Ishikawa (cell line): Measurements from ENCODE around the genes AOC1 and CDK5.

GRCh38 chr7:150676653-150677048, 8.9 kb upstream of the GIMAP2 start:
- RRBS, result no CpG with 5 or more reads among the region's 2 CpGs

- RRBS, result no CpG with 5 or more reads among the region's 2 CpGs
Observed at GRCh38 chr7:150739356-150739753, 2.1 kb downstream of the GIMAP5 start.

DNA sequence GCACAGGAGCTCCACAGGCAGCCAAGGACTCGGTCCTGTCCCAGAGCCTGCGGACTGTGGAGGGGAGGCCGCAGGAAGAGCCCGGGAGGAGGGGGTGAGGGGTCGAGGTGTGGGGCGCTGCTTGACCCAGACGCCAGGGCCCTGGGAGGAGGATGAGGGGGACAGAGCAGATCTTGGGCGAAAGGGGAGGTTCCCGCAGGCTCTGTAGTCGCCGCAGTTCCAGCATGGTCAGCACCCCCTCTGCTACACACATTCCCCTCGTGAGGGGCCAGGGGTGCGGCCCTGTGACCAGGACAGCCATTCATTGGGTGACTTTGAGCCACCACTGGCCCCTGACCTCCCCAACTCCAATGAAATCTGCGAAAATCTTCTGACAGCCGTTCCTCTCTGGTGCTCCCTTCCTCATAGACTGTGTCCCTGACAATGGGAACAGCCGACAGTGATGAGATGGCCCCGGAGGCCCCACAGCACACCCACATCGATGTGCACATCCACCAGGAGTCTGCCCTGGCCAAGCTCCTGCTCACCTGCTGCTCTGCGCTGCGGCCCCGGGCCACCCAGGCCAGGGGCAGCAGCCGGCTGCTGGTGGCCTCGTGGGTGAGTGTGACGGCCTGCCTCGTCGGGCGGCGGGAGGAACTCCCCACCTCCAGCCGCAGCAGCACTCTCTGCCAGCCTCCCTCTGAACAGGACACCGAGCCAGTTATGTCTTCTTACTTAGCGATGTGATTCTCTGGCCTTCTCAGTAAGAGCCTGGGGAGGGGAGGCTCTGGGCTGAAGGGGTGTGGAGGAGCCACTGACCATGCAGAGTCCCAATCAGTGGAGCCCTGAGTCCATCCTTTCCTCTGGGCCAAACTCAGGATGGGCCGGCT, 793 bp downstream of the TMEM176A start:
- RRBS, result 37% methylated on average over 8 of the region's 32 CpGs

- RRBS, result no CpG with 5 or more reads among the region's 6 CpGs
Observed at GRCh38 chr7:150852328-150852695, at the start of gene AOC1. AOC1 (plus strand) TSS chr7:150852517.

DNA sequence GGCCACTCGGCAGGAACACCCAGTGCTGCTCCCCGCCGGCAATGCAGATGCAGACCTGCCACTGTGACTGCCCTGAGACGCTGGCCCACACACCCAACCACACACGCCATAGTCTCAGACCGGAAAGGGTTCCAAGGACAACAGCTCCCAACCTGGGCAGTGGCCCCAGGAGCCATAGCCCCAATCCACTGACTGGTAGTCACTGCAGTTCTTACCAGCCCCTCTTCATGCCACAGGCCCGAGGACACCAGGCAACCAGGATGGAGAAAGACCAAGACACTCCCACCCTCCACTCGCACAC, 25.1 kb downstream of the KCNH2 start:
- RRBS, result 89% methylated on average over 5 of the region's 8 CpGs

DNA sequence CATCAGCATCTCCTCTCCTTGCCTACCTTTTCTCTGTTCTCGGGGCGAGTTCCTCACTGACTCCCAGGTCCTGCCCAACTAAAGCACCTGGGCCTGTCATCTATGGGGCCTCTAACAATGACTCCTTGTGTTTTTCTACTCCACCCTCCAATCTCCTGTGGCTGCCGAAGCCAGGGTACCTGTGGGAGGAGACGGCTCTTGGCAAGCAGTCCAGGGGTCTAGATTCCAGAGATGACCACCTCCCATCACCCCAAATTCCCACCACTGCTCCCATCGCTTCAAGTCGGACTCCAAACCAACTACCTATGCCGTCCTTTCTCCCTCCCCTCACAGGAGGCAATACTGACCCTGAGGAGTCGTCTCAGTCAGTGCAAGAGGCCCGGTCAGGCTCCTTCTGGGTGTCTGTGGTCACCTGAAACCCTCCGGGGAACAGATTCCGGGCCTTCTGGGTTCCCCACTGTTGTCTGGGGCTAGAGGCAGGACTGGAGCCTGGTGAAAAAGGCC, 8.7 kb downstream of the ATG9B start:
- RRBS, result no CpG with 5 or more reads among the region's 11 CpGs

- RRBS, result no CpG with 5 or more reads among the region's 7 CpGs
Observed at GRCh38 chr7:151027039-151027668, 1.1 kb upstream of the ABCB8 start.

DNA sequence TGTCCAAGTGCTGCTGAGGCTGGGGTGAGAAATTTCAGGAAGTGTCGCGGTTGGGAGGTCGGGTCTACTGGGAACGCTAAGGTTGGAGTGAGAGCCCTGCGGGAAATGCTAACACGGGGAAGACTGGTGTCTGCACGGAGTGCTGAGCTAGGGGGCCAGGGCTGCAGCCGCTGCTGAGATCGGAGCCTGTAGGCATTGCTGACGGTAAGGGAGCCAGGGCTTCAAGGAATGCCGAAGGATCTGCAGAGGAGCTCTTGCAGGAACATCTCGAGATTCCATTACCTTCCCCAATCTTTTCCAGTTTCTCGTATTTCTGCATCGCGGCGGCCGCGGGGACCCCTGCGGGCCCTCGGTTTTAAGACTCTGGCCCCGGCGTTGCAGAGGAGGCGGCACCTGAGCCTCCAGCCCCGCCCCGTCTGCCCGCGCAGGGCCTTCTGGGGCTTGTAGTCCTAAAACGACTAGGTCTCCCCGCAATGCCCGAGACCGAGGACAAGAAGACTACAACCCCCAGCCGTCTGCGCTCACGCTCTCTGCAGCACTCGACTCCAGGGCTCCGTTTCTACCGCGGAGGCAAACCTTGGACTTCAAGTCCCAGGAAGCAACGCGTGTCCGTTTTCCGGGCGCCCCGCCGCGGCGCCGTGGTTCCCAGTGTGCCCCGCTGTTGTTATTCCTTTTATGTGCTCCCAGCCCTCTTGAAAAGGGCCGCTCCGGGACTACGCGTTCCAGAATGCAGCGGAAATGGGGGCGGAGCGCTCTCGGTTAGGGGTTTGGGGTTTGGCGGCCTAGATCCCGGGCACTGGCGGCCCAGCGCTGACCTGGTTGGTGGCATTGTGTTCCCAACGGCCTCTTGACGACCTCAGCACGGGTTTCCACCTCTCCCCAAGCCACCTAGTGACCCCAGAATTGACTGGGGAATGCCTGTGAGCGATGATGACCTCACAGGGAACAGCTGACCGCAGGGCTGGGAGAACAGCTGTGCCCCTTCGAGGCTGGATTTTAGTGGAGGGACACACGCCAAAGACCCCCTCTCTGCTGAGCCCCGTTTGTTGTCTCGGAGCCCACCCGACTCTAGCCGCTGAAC, at the start of gene CDK5:
CDK5 (minus strand) TSS at position 368 of the 1,081 bp plus-strand sequence.
- RRBS, result 1% methylated on average over 15 of the region's 72 CpGs

- RRBS, result no CpG with 5 or more reads among the region's 5 CpGs
Observed at GRCh38 chr7:151088365-151088588, 2.0 kb downstream of the AGAP3 start.

DNA sequence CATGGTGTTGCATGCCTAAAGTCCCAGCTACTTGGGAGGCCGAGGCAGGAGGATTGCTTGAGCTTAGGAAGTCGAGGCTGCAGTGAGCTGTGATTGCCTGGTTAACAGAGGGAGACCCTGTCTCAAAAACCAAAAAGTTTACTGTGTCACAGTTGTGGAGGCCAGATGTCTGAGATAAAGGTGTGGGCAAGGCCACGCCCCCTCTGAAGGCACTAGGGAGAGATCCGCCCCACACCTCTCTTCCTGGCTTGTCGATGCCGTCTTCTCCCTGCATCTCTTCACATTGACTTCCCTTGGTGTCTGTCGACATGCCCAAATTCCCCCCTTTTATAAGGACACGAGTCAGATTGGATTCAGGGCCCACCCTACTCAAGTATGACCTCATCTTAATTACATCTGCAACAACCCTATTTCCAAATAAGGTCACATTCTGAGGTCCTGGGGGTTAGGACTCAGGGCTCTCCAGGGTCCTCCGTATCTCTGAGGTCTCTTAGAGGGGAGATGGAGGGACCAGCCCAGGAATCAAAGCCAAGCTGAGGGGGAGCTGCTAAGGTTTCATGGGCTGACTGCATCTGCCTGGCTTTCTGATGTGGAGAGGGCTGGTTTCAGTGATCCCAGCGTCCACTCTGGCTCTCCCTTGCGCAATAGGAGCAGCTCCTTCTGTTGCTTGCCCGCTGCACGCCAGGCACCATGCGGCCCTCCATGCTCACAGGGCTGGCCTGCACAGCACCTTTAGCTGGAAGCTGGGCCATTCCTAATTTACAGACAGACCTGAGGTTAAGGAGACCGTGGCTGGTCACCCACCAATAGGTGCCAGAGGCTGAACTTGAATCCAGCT, 23.2 kb downstream of the AGAP3 start:
- RRBS, result no CpG with 5 or more reads among the region's 15 CpGs

GRCh38 chr7:151115990-151116501, 29.8 kb downstream of the AGAP3 start:
- RRBS, result no CpG with 5 or more reads among the region's 7 CpGs

DNA sequence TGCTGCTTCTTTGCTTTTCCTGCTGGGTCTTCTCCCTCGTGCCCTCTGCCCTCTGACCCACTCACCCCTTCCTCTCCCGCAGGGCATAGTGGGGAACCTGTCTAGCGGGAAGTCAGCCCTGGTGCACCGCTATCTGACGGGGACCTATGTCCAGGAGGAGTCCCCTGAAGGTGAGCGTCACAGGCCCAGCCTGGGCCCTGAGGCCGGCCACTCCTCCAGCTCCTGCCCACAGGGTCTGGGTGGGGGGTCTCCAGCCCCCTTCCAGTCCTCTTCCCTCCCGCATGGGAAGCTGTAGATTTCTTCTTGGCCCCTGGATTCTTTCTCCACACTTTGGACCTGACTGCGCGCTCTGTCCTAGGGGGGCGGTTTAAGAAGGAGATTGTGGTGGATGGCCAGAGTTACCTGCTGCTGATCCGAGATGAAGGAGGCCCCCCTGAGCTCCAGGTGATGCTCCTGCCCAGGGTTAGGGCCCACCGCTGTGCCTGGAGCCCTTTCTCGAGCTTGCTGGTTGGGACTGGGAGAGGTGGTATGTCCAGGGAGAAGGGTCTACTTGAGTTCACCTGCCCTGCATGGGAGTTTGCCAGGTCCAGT, 30.8 kb downstream of the AGAP3 start:
- RRBS, result no CpG with 5 or more reads among the region's 14 CpGs

DNA sequence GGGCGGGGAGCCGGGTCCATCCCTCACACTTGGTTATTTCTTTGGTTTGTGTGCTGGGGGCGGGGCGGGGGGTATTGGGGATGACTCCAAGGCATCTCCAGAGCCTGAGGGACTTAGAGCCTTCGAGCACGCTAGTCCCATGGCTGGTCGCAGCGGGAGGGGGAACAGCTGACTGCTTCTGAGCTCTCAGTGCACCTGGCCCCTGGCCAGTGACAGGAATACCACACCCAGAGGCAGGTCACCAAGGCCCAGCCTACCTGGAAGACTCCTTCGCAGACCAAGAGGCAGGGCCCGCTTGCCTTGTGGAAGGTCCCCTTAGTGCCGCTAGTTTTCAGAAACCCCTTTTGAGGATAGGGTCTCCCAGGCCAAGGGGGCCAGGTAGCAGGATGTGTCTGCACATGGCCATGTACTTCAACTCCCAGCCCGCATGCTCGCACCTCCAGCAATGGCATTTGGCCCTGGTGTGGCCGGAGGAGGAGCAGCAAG, 40.3 kb downstream of the AGAP3 start:
- RRBS, result 0% methylated on average over 2 of the region's 14 CpGs

GRCh38 chr7:151206615-151207354, 1.5 kb upstream of the IQCA1L start:
- RRBS, result no CpG with 5 or more reads among the region's 12 CpGs

DNA sequence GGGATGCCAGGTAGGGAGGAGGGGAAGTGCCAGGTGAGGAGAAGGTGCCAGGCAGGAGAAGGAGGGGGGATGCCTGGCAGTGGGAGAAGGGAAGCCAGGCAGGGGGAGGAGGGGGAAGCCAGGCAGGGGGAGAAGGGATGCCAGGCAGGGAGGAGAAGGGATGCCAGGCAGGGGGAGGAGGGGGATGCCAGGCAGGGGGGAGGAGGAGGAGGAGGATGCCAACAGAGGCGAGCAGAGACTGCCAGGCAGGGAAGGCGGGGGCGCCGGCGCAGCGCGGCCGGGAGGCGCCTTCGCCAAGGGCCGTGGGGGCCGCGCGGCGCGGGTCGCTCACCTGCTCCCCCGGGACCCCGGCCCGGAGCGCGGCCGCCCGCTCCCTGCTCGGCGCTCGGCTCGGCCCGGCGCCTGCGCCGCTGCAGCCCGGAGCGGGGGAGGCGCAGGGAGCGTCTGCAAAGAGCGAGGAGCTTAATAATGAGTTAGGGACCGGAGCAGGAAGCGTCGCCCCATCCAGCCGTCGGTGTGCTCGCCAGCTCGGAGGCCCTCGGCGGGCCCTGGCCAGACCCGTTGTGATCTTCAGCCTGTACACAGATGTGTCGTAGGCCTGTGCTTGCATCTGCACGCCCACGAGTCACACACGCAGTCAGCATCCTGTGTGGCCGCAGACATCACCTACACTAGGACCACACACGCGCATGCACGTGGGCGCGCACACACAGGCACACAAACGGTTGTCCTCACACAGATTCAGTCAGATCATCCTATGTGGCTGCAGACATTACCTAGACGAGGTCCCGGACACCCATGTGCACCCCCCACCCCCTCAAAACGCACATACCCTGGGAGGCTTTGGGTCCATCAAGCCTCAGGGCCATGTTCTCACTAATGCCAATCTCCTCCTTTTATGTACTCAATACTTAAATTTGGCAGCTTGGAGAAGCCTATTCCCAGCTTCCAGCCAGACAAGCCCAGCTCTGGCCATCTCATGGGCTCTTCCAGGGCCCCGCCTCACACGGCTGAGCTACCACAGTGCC, 28.6 kb upstream of the SMARCD3 start:
- RRBS, result 2% methylated on average over 27 of the region's 63 CpGs

GRCh38 chr7:151351054-151351668, 9.5 kb downstream of the NUB1 start:
- RRBS, result no CpG with 5 or more reads among the region's 9 CpGs

GRCh38 chr7:151382078-151382494, 27.8 kb downstream of the WDR86 start:
- RRBS, result no CpG with 5 or more reads among the region's 25 CpGs

GRCh38 chr7:151394973-151395510, 14.8 kb downstream of the WDR86 start:
- RRBS, result no CpG with 5 or more reads among the region's 14 CpGs

DNA sequence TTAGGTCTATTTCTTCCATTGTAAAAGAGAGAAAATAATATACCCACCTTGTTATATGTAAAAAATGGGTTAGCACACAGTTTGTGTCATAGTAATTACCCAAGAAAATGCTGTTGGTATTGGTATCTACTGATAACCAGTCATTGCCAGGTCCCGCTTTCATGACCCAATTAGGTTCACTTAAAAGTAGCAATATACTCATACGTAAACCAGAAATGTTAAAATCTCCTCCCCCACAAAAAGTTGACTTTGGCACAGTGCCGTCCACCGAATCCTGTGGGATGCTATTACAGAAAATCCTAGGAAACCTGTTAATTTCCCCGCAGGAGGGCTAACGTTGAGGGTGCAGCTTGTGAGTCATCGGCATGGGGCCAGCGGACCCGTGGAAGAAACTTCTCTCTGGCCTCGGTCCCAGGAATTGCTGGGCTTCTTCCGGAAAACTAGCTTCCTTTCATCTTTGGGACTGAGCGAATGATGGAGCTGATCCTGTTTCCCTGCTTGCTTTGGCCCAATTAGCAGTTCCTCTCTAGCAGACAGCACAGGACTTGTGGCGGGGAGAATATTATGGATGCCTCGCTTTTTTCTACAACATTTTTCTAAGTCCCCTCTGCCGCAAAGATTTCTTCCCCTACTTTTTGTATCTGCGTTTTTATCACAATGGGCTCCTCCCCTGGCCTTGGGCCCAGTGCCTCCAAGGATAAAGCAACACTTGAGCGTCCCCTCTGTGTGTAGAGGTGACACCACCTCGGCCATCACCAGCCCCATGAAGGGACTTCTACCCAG, 13.4 kb downstream of the CRYGN start:
- RRBS, result no CpG with 5 or more reads among the region's 18 CpGs

- RRBS, result no CpG with 5 or more reads among the region's 6 CpGs
Observed at GRCh38 chr7:151432907-151433379, 7.0 kb downstream of the CRYGN start.